GM06990 (cell line): ENCODE results near the genes LRRC19, IFNK and SPINK4.

GRCh38 chr9:26926369-26926725, 20.7 kb downstream of the PLAA start:
- RRBS: no CpG with 5 or more reads among the region's 2 CpGs

DNA sequence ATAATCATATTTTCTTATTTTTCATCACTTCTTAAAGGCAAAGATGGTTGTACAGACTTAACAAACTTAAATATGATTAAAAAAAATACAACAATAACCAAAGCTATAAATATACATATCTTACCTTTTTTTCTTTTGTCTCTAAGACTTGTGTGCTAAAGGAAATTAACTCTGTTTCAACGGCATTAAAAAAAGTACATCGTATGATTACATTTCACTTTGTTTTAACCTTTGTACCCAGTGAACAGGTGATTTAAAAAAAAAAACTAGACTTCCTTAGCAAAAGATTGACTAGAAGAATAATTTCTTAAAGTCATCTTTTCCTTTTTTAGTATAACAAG, at the start of gene LRRC19:
TSS of gene LRRC19 (minus strand) at position 205 of the 341 bp plus-strand sequence.
- RRBS: no CpG with 5 or more reads among the region's 2 CpGs

DNA sequence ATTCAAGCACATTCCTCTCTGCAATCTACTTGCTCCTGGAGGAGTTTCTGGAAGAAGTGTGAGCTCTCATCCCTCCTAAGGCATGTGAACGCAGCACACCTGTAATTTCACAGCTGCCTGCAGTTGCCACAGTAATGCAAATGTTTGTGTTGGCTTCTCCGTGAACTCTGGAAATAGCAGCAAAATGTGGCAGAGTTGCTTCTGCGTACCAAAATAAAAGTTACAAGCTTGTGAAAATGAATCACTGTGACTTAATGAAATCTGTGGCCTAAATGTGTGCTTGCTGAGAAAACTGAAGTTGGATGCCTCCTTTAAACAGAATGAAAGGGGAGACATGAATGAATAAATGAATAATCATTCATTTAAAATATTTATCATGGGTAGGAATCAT, 89.9 kb upstream of the EQTN start:
- RRBS: no CpG with 5 or more reads among the region's 3 CpGs

- RRBS: no CpG with 5 or more reads among the region's 6 CpGs
Measured at GRCh38 chr9:27524110-27524719, at the start of gene IFNK. TSS of gene IFNK (plus strand) at chr9:27524290.

DNA sequence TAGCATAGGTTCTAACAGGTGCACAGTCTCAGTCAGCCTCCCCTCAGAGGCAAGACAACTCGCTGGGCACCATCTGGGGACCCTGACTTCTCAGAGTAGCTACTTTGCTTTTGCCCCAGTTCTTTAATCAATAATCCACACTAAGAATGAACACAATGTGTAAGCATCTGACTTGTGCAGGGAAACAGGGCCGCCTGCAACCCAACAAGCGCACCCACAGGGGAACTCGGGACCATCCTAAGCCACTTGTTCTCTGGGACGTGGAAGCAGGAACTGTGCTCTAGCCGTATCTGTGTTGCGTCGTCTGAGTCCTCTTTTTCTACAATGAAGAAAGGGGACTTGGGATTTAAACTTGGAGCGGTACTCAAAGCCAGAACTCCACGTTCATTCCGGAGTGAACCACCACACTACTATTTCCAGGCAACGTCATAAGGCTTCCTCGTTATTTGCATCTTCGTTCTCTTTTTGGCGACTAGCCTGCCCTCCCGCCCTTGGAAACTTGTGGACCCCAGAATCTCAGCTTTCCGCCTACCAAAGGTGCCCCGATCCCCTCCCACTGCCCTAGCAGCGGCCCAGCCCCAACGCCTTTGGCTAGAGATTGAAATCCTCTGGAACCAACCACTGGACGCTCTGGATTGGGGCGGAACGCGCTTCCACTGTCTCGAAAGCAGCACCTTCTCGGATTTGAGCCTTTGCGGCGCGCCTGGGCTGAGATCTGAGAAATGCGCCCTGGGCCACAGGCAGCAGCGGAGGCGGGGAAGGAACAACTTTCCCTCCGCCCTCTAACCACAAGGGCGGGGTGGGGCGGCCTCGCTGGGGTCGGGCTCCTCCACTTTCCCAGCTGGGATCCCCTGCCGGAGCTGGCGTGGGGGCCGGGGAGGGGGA, 1.6 kb downstream of the MOB3B start:
- RRBS: no CpG with 5 or more reads among the region's 40 CpGs

GRCh38 chr9:27599121-27599506, 25.8 kb upstream of the C9orf72 start:
- RRBS: no CpG with 5 or more reads among the region's 2 CpGs

DNA sequence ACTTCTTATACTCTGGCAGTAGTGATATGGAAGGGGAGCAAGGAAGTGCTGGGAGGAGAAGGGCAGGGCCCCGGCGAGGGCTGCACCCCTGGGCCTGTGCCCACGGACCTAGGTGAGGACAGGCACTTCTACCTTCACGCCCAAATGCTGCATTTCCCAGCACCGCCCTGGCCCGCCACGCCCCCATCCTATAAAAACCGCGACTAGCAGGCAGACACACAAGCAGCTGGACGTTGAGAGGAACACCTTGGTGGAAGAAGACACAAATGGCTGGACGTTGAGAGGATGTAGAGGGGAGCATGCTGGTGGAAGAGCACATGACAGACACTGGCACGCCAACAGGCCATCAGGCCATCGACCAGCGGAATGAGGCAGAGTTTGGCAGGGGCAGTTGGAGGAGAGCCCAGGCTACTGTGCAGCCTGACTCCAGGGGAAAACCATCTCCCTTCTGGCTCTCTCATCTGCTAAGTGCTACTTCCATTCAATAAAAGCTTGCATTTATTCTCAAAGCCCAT, 81.5 kb upstream of the C9orf72 start:
- RRBS: no CpG with 5 or more reads among the region's 14 CpGs

GRCh38 chr9:27844722-27845083, 271.4 kb upstream of the C9orf72 start:
- RRBS: no CpG with 5 or more reads among the region's 1 CpG

GRCh38 chr9:32404725-32405533, 20.5 kb downstream of the ACO1 start:
- RRBS: no CpG with 5 or more reads among the region's 12 CpGs

DNA sequence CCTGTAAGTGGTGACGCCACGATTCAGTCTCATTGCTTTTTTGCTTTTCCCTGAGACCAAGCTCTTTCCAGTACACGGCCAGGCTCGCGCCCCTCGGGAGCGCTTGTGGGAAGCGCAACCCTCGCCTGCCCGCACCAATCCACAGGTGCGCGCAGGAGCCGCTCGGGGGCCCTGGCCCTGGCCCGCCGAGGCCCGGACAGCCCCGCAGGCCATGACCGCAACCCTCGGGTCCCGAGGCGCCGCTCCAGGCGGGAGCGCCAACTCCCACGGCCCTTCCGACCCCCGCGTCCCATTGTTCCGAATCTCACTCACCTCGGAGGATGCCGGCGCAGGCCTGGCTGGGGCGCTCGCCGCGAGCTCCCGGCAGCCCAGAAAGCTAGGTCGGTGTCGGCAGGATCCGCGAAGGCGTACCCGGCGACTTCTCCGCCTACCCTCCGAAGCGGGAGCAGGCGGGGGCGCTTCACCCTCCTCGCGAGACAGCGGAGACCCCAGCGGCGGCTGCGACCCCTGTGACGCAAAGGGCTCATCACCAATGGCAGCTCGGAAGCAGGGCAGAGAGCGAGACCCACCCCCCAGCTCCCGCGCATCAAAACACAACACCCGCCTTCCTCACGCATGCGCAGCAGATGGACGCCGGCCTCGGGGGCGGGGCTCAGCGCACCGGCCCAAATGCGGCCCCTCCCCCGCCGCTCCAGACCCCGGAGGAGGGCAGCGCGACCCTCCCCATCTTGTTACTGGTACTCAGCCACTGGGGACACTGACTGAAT, 1.5 kb upstream of the SMIM27 start:
- RRBS: 4% methylated on average over 20 of the region's 76 CpGs

GRCh38 chr9:32982513-32982917, 18.9 kb downstream of the APTX start:
- RRBS: no CpG with 5 or more reads among the region's 3 CpGs

GRCh38 chr9:33000710-33001079, 733 bp downstream of the APTX start:
- RRBS: no CpG with 5 or more reads among the region's 12 CpGs

DNA sequence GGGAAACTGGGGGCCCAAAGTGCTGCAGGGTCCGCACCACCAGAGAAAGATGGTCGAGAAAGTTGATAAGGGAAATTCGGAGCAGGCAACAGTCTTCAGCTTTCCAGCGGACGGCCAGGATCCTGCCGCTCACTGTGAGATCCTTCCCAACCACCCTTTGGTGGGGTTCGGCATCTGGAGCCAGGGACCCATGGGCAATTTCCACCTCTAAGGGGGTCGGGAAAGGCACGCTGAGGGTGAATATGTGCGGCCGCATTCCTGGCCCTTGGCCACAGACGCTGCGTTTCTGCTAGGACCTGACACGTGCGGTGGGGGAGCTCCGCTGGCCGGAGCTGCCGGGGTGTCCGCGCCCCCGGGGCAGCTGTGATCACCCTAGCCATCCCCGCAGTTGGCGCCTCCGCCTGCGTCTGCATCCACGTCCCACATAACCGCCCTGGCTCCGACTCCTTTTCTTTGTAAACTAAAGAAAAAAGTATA, 5.3 kb upstream of the DNAJA1 start:
- RRBS: no CpG with 5 or more reads among the region's 28 CpGs

GRCh38 chr9:33042188-33042890, 17.3 kb downstream of the DNAJA1 start:
- RRBS: no CpG with 5 or more reads among the region's 8 CpGs

DNA sequence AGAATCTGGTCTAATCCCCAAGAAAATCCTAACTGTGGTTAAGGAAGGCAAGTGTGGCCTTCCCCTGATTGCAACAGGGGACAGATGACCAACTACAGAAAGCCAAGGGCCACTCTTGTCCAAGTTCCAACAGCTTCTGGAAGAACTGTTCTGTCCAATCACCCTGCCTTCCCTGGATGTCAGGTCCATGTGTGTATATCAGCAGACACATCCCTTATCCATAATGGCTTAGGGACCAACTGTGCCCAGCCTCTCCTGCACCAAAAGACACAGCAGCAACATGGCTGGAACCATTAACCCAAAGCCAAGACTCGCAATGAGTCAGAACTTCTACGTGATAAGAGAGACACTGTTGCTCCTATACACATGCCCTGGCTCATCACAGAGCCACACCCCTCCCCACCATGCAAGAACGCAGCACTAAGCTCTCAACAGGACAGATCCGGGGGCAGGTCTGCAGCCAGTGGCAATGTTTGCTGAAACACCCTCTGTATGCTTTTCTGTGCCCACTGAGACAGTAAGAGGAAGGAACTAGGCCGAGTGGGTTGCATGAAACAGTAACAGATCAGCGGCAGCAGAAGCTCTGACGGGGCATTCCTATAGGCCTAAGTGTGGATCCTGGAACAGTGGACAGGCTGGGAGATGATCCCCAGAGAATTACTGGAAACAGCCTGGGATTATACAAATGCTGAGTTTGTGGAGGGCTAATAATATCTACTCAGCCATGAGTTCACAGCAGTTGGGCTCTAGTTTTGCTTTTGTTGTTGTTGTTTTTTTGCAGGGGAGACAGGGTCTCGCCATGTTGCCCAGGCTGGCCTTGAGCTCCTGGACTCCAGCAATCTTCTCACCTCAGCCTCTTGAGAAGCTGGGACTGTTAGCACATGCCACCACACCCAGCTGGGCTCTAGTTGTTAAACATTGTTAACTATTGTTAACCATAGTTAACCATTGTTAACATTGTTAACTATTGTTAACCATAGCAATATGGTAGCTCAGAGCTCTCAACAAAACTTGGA, 41.1 kb downstream of the B4GALT1 start:
- RRBS: no CpG with 5 or more reads among the region's 8 CpGs

DNA sequence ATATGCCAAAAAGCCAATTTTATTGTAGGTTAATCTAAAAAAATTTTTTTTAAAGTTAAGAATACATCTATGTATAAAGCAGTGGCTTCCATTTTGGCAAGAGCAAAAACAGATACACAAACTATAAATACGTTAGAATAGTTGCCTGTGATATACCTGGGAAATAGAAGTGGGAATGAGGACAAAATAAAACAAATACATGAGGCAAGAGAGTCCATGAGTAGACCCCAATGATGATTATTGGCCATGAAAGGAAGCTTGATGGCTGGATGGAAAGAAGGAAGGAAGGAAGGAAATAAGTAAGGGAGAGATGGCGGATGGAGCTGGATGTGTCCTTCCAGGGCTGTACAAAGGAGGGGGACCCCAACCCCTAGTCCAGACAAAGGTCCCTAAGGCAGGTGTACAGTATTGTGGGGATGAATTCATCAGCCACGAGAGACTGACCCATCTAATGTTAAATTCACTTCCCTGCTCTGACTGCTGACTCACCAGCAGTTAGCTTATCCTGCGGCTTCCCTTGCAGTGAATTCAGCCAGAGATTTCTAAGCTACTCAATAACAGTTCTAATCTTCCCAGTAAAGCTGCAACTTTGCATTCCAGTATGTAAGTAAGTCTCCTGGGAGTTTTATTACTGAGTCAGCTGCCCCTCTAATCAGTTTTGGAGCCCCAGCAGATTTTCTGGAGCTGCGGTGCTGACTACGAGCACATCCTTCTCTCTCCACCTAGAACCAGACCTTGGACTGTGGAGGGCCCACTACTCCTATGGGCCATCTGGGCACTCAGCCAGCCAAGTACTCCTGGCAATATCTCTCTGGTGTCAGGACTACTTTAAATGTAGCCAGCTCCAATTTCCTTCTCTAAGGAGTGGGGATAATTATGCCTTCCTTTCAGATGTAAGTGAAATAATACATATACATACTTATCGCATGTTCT, 16.2 kb downstream of the B4GALT1 start:
- RRBS: no CpG with 5 or more reads among the region's 7 CpGs

DNA sequence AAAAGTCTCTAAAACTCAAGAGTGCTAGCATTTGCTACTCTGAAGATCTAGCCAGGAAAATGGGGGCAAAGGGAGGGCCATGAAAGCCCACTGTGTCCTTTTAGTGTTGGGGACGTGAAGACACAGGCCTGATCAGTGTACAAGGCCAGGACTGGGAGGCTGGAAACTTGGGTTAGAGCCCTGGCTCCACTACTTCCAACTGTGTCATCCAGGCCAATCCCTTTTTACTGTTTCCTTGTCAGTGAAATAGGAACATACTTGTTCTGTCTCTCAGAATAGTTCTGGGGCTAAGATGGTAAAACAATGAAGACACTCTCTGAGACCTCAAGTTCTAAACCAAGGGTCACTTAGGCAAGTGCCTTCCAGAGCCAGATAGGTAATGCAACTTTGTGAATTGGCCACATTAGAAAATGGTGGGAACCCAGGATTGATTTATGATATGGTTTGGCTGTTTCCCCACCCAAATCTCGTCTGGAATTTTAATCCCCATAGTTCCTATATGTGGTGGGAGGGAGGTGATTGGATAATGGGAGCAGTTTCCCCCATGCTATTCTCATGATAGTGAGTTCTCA, 30.2 kb upstream of the B4GALT1 start:
- RRBS: no CpG with 5 or more reads among the region's 2 CpGs

DNA sequence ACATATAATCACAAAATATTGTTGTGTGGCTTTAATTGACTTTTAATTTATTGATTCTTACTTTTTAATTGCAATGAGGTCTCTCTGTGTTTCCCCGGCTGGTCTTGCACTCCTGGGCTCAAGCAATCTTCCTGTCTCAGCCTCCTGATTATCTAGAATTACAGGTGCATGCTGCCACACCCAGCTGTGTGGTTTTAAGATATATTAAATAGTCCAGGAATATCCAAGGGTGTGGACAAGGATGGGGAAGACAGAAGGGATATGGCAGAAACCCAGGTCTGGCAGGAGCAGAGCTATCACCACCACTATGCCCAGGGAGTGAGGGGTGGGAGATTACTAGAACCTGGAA, 30.9 kb upstream of the SPINK4 start:
- RRBS: no CpG with 5 or more reads among the region's 1 CpG

GRCh38 chr9:33239465-33240449, at the start of gene SPINK4:
TSS of gene SPINK4 (plus strand) at chr9:33240167.
- RRBS: no CpG with 5 or more reads among the region's 14 CpGs